ENCODE data around the genes FLNB and ABHD6.

GRCh38 chr3:54953968-54954533 is 26.2 kb upstream of the LRTM1 start:
- PRO-cap: no peak

- PRO-cap: no peak
These were observed 41.6 kb downstream of the WNT5A start for GRCh38 chr3:55445482-55445925.

DNA sequence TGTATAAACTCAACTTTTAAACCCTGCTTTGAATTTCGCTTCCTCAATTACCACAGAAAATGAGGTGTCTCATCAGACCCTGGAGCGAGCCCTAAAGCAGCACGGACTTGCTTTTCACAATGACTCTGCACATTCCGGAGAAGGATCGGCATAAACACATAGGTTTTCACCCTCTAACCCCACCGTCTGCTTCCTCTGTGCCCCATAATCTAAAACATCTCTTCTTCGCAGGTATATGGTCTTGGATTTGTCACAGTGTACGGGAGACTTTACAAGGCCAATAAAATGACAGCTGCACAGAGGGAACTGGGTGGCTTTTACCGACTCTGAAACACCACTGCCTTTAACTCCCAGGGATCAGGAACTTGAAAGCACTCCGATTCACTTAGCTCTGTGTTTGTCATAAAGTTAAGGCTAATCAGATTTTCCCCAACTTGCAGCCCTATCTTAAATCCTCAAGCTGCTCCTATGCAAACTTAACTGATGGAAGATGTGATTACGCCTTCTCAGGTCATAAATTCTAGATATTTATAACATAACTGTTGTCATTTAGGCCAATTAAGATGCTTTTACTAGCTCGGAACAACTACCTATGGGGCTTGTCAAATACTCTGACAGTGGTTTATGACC is 133.4 kb upstream of the WNT5A start:
- PRO-cap: no peak

DNA sequence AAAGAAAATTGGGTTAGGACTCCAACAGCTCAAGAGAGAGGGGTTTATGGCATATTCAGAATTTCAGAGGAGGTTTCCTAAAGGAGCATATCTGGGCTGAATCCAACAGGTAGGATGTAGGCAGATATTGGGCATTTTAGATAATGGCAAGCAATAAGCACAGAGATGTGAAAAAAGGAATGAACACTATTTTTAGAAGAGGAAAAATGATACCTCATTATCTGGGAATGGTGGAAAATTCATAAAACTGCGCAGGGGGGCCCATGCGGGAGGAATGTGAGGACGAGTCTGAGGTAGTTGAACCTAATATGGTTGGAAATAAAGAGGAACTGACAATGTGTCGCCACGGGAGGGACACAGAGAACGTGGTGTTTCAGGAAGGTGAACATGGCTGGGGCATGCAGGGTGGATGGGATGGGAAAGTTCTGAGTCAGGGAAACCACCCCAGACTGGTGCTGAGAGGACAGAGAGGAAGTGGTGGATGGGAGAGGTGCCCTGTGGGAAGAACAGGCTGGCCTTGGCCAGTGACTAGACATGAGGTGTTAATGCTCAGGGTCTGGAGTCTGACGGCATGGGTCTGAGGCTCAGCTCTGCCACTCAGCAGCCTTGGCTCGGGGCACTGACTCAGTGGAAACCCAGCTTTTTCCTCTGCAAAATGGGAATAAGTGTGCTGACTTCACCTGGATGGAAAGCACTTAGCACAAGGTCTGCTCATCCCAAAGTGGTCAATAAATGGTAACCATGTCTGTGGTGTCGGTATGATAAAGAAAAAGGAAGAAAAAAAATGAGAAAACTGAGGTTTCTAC is 137.1 kb upstream of the WNT5A start:
- PRO-cap: no peak

- PRO-cap: no peak
These were observed 42.2 kb upstream of the TASOR start for GRCh38 chr3:56725138-56725773.

DNA sequence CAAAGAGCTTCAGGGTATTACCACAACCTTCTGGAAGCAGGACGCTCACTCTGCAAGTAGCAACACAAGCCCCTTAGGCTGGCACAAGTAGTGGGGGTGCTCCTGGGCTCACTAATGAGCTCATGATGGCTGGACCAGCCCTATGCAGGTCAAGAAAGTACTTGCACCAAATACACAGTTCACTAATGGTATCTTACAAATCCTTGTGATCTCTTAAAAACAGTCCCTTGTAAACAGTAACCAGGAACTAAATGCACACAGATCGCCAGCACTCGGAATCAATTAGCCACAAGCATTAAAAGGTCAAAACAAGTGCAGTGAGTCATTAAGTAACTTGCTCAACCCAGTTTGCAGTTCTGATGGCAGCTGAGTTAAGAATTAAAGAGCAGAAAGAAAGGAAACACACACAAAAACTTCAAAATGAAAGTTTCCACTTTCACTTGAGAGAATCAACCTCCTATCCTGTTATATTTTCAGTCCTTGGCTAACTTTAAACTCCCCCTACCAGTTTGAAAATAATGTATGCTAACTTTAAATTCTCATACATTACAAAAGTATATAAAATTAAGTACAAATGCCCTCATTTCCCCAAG is 43.2 kb downstream of the ARHGEF3 start:
- PRO-cap: no peak

DNA sequence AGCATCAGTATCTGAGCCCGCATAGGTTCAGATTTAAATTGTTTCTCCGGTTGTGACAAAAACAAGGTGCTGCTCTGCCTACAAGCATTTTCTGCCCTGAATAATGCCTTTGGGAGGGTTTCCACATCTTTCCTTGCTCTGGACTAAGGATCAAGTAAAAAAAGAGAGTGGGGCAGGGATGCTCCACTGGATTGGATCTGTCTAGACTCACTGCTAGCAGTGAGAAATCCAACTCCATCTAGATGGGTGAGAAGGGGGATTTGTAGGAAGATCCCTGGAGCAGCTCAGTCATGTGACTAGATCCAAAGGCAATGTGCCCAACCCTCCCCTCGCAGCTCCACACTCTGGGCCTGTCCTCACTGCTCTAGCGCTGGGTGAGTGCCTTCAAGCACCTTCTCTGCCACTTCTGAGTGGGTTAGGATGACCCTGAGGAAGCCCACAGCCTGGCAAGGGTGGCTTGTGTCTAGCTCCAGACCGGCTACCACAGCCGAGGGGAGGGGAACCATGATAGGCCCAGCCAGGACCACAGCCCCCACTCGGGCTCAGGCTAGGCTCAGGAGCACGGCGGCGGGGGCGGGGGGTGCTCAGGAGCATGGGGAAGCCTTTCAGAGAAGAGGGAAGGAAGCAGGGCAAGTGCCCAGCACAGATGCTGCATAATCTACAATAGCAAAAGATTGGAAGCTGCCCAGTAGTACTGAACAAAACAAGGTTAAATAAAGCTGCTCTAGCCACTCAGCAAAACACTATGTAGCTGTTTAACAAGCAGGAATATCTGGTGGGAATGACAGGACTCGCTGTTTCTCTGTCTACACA is 1.6 kb downstream of the SPATA12 start:
- PRO-cap: no peak

- PRO-cap: no peak
These were observed 13.0 kb downstream of the IL17RD start for GRCh38 chr3:57151940-57152741.

- PRO-cap: bidirectional peak, plus-strand start at chr3:57692687, minus-strand start at chr3:57692341
These were observed 789 bp downstream of the DENND6A start for GRCh38 chr3:57691837-57692738.

- PRO-cap: no peak
These were observed 105.2 kb upstream of the FLNB start for GRCh38 chr3:57902841-57903517.

- PRO-cap: no peak
These were observed 72.8 kb upstream of the FLNB start for GRCh38 chr3:57935386-57935873.

DNA sequence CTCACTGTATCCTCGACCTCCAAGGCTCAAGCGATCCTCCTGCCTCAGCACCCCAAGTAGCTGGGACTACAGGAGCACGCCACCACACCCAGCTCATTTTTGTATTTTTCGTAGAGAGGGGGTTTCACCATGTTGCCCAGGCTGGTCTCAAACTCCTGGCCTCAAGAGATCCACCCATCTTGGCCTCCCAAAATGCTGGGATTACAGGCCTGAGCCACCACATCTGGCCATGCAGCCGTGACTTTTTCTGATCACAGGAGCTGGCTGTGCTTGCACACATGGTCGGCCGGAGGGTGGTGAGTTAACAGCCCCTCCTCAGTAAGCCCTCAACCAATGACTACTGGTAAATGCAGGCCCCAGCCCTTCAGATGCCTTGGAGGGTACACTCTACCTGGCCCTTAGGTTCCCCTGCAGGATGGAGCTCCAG is 25.0 kb upstream of the FLNB start:
- PRO-cap: no peak

GRCh38 chr3:57999406-57999853 is 8.8 kb upstream of the FLNB start:
- PRO-cap: no peak

GRCh38 chr3:58008128-58008931 is at the start of gene FLNB:
Gene FLNB (plus strand): TSS chr3:58008422.
- PRO-cap: bidirectional peak, plus-strand start at chr3:58008422, minus-strand start at chr3:58008335; unidirectional peak, plus-strand start at chr3:58008684

- PRO-cap: no peak
These were observed 7.3 kb downstream of the FLNB start for GRCh38 chr3:58015378-58016155.

GRCh38 chr3:58044721-58045187 is 36.5 kb downstream of the FLNB start:
- PRO-cap: no peak

- PRO-cap: no peak
These were observed 57.4 kb downstream of the FLNB start for GRCh38 chr3:58065704-58066026.

DNA sequence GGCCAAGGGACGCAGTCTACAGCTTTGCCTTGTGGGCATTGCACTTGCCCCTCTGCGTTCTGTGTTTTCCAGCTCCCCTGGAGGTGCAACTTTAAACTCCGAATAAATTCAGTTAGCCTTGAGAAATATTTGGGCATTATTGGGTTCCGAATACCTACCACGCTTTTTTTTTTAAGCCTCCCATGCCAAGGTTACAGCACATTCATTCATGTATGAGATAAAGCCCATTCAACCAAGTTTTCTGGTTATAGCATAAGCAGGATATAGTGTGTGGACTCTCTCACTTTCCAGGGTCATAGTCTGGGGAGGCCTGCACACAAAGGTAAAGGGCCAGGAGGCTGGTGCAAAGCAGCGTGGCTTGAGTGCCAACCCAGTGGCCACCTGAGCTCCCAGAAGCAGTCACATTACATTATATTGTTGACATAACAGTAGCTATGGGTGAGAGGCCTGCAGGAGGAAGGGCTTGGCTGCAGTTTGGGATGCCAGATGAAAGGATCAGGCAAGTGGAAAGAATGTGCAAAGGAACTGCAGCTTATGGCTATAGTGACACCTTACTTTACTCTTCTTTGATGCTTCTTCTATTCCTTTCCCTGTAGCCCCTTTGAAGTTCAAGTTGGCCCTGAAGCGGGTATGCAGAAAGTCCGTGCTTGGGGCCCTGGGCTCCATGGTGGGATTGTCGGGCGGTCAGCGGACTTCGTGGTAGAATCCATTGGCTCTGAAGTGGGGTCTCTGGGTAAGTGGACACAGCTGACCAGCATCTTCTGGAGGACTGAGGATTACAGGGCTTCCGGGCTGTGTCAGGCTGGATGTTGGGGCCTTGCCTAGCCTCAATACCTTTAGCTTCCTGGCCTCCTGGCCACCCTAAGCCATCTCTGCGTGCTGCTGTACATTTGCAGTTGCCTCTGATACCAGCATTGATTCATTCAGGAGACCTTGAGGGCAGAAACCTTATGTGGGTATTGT is 96.5 kb downstream of the FLNB start:
- PRO-cap: no peak

- PRO-cap: bidirectional peak, plus-strand start at chr3:58237582, minus-strand start at chr3:58237435; unidirectional peak, plus-strand start at chr3:58237817; unidirectional peak, plus-strand start at chr3:58238017
These were observed at the start of gene ABHD6 for GRCh38 chr3:58237081-58238182. Gene ABHD6 (plus strand): TSS chr3:58237792.

- PRO-cap: no peak
These were observed 4.1 kb downstream of the ACOX2 start for GRCh38 chr3:58532702-58533479.